ENCODE results near the genes KCTD3 and HLX.

DNA sequence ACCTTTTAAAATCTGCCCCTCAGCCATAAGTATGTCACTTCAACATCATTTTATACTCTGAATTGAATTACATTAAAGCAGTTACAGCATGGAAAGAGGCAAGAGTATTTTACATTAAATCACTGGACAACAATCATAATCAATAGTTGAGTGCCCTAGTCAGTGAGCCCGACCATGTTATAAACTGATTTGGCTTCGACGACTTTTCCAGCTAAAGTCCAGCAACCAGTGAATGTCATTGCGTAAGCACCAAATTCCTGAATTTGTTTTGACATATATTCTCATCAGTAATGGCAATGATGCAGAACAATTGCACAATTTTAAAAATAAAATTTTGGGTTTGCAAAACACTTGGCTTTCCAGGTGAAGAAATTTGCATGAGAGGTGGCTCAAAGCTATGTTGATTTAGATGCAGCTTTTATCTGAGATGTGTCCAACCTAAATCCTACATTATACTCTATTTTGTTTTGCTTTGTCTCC lies 59.1 kb upstream of the KCNK2 start:
- PRO-cap, result unidirectional peak, minus-strand start at position 186 of the sequence

DNA sequence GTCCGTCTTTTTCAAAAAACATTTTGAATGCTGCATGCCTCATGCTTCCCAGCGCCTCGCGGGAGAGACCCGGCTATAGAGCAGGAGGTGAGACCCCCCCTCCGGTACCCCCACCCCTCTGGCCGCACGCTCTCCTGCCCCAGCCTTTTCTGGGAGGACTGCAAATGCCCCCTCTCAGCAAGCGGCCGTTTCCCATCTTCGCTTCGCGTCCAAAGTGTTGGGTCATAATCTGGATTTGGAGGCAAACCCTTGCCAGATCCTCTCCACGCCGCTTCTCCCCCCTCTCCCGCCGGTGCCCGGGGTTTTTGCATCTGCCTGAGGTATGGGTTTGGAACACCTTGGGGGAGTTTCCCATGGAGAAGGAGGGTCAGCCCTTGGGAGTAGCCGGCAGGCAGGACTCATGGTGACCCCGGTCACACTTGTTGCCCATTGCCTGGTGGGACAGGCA lies 832 bp downstream of the KCNK2 start:
- PRO-cap, result no peak

DNA sequence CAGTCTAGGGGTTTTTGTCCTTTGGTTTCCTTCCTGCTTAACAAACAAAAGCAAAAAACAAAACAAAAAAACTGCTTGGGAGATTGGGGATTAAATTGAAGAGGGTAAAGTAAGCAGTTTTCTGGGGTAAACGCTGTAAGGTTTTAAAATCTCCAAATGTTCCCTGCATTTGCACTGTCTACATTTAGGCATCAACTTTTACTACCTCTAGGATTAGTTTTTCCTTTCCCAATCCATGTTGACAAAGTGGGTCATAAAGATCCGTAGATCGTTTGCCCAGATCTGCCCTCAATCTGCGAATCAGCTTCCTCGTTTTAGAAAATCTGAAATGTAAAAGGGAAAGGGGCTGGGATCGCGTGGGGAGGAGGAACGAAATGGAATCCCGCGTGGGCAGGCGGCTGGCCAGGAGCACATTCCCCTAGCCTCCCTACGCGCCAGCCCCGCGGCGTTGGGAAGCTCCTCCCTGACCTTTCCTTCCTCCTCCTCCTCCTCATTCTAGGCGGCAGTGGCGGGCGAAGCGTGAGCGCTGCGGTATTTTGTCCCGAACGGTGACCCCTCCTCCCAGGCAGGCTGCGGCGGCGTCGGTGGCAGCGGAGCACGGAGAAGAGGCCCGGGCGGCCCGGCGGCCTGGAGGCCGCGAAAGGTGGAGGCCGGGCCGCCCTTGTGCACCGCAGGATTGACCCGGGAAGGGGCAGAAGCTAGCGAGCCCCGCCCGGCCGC lies at the start of gene KCTD3:
TSS of gene KCTD3 (plus strand) at position 493 of the 720 bp plus-strand sequence.
- PRO-cap, result bidirectional peak, plus-strand start at position 564 of the sequence, minus-strand start at position 416 of the sequence

- PRO-cap, result no peak
Measured at GRCh38 chr1:215586023-215586720, 19.1 kb downstream of the KCTD3 start.

DNA sequence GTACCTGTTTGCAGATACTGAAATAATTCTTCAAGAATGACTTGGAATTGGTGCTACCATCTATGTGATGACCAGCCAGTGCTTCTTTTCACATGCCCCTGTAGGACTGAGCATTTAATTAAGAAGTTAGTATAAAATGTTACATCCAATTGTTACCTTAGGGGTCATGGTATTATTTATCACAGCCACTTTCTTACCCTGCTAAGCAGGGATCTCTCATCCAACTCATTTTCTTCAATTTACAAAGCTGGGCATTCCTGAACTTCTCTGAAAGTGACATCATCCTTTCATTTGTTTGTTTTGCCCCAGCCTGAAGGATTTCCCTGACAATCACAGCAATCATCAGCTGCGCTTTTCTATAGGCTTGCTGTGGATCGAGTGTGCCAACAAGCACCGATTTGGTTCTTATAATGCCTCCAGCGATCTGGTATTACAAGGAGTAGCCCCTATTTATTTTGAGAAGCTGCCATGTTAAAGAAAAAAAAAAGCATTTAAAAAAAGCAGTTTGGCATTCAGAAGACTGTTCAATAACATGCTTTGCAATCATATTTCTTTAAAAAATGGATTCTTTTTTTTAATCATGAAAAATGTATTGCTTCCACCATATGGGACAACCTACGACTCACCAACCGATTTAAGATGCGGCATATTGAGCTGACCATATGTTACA lies 240.2 kb downstream of the USH2A start:
- PRO-cap, result no peak

- PRO-cap, result bidirectional peak, plus-strand start at chr1:216425855, minus-strand start at chr1:216425712
Measured at GRCh38 chr1:216425495-216426015, 2.3 kb upstream of the USH2A start.

GRCh38 chr1:216617072-216617691 lies 106.0 kb downstream of the ESRRG start:
- PRO-cap, result no peak

DNA sequence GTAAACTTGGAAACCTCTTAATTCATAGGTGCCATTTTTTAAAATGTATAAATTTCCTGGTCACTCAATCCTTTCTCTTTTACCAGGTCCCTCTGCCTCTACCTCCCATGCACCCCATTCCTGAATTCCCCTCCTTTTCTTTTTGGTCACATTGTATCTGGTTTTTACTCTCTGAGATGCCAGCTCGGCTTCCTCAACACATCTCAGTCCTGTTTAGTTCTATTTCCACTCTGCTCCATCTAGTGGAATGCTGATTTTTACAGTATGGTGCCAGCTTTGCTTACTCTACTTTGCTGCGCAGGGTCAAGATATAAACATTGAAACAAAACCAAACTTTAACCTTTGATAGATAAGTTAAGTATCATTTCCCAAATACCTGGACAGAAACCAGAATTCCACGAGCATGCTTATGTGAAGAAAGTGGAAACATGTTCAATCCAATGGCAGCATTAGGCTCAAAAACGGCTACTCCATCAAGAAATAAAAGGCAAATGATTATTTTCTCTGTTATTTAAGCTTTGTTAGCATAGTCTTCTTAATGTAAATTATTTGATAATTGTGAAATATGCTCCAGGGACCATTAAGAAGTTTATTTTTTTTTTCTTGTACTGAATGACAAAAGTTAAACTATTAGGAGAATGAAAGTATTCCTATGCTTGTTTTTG lies 95.9 kb downstream of the ESRRG start:
- PRO-cap, result no peak

GRCh38 chr1:216905151-216905587 lies 181.9 kb upstream of the ESRRG start:
- PRO-cap, result no peak

GRCh38 chr1:217453799-217454242 lies 177.1 kb downstream of the GPATCH2 start:
- PRO-cap, result no peak

DNA sequence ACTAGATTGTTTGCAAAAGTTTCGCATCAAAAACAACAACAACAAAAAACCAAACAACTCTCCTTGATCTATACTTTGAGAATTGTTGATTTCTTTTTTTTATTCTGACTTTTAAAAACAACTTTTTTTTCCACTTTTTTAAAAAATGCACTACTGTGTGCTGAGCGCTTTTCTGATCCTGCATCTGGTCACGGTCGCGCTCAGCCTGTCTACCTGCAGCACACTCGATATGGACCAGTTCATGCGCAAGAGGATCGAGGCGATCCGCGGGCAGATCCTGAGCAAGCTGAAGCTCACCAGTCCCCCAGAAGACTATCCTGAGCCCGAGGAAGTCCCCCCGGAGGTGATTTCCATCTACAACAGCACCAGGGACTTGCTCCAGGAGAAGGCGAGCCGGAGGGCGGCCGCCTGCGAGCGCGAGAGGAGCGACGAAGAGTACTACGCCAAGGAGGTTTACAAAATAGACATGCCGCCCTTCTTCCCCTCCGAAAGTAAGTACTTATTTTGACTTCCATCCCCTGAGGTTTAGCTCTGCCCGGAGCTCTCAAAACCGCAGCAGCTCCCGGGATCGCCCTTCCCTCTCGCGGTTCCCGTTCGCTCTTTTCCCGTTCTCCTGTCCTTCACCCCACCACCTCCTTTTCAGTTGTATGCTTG lies 1.5 kb downstream of the TGFB2 start:
- PRO-cap, result no peak

DNA sequence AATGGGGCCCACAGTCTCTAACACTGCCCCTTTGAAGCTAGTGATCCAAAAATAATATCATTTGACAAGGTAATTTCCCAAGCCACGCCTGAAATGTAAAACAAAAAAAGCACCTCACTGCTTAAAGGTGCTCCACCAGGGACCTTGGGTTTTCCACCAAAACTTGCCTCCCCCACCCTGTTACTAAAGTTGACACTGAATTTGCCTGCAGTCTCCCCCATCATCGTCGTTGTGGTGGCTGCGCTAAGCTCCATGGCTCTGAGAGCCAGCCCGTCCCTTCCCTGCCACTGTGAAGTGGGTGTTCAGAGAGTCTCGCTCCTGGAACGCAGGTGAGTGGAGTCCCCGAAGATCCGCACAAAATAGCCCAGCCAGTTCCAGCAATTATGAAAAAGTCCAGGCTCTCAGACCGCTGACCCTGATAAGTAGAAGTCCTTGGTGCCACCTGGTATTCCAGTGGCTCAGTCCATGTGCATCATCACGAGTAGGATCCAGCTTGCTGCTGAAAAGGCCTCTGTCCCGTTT lies 52.2 kb downstream of the RAB3GAP2 start:
- PRO-cap, result no peak

DNA sequence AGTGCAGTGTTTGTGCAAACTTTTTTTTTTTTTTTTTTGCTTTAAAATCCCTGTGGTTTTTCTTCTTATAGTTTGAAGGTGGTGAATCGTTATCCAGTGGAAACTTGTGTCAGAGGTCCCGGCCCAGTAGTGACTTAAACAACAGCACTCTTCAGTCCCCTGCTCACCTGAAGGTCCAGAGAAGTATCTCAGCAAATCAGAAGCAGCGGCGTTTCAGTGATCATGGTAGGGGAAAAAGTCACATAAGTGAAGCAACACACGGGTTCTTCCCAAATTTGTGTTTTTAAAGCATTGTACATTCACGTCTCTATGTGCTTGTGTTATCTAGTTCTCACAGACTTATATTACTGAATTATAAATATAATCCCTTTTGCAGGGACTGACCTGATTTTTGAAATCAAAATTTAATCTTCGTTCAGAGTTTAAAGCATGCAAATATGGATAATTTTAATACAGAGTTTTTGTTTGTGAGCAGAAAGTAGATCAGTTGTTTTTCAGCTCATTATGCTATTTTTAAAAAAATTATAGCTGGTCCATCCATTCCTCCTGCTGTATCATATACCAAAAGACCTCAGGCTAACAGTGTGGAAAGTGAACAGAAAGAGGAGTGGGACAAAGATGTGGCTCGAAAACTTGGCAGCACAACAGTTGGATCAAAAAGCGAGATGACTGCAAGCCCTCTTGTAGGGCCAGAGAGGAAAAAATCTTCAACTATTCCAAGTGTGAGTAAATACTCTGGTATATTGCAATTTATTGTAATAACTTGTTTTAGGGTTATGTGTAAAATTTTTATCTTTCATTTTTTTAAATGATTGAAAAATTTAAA lies 54.6 kb upstream of the C1orf115 start:
- PRO-cap, result no peak

DNA sequence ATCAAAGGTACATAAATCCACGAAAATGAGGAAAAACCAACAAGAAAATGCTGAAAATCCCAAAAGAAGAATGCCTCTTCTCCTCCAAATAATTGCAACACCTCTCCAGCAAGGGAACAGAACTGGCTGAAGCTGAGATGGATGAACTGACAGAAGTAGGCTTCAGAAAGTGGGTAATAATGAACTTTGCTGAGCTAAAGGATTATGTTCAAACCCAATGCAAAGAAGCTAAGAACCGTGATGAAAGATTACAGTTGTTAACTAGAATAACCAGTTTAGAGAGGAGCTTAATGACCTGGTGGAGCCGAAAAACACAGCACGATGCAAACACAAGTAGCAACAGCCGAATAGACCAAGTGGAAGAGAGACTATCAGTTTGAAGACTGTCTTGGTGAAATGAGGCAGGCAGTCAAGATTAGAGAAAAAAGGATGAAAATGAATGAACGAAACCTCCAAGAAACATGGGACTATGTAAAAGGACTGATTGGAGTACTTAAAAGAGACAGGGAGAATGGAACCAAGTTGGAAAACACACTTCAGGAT lies 47.1 kb upstream of the C1orf115 start:
- PRO-cap, result no peak

DNA sequence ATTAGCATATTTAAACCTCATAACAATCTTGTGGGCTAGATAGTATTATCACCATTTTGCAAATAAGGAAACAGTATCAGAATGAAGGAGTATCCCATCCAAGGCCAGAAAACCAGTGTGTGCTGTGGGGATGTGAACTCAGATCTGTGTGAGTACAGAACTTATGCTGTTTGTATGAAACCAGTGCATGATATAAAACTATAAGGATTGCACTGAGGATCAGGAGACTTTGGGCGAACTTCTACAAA lies 2.5 kb downstream of the MTARC2 start:
- PRO-cap, result unidirectional peak, minus-strand start at position 146 of the sequence

- PRO-cap, result unidirectional peak, plus-strand start at chr1:220789128
Measured at GRCh38 chr1:220788737-220789357, 2.1 kb downstream of the MTARC1 start.

- PRO-cap, result no peak
Measured at GRCh38 chr1:220803958-220804360, 17.2 kb downstream of the MTARC1 start.

DNA sequence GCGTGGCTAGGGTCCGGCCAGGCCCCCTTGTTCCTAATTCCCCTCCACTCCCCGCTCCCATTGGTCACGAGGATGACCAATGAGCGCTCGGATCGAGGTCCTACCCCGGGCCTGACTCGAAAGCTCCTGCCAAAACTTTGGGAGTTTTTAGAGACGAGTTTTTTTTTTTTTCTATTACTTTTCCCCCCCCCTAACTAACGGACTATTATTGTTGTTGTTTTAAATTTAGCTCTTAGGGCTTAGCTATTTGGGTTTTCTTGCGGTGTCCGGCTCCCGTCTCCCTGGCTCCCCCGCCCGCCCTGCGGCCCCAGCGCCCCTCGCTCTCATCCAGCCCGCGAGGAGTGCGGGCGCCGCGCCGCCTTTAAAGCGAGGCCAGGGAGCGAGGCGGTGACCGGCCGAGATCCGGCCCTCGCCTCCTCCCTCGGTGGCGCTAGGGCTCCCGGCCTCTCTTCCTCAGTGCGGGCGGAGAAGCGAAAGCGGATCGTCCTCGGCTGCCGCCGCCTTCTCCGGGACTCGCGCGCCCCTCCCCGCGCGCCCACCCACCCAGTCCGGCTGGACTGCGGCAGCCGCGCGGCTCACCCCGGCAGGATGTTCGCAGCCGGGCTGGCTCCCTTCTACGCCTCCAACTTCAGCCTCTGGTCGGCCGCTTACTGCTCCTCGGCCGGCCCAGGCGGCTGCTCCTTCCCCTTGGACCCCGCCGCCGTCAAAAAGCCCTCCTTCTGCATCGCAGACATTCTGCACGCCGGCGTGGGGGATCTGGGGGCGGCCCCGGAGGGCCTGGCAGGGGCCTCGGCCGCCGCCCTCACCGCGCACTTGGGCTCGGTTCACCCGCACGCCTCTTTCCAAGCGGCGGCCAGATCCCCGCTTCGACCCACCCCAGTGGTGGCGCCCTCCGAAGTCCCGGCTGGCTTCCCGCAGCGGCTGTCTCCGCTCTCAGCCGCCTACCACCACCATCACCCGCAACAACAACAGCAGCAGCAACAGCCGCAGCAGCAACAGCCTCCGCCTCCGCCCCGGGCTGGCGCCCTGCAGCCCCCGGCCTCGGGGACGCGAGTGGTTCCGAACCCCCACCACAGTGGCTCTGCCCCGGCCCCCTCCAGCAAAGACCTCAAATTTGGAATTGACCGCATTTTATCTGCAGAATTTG lies at the start of gene HLX:
TSS of gene HLX (plus strand) at position 174 of the 1,147 bp plus-strand sequence.
- PRO-cap, result bidirectional peak, plus-strand start at position 132 of the sequence, minus-strand start outside the sequence; bidirectional peak, plus-strand start at position 390 of the sequence, minus-strand start at position 336 of the sequence

DNA sequence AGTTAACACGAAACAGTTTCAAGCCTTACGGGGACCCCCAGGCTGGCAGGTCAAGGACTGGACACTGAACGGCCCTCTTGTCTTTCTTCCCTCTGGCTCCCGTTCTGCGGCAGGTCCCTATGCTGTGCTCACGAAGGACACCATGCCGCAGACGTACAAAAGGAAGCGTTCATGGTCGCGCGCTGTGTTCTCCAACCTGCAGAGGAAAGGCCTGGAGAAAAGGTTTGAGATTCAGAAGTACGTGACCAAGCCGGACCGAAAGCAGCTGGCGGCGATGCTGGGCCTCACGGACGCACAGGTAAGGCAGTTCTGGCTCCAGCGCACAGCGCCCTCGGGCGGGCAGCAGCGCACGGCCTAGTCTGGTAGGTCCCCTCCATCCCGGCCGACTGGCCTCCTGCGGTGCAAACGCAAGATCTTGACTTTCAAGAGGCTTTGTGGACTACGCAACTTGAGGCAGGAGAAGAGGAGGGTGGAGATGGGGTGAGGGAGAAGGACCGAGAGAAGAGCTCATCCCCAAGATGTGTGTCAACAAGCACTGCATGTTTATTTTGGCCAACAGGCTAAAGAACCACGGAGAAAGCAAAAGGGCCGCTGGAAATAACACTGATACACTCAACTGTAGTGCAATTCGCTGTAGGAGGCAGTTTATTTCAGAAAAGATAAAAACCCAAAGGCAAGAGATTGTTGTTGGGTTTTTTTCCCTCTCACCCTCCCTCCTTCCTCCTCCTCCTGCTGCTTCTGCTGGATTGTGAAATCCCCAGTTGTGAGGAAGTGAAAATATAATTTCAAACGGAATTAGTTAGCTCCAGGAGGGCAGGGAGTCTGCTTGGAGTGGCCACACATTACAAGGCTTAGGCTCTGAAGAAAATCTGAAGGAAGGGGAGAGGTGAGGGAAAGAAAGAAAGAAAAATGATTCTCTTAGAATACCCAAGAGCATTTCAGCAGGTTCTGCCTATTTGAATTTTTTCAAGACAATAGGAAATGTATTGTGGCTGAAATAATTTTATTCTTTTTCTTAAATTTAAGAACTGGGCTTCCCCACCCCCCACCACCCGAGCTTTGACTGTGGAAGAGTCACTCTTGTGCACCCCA lies 3.2 kb downstream of the HLX start:
- PRO-cap, result bidirectional peak, plus-strand start at position 449 of the sequence, minus-strand start at position 388 of the sequence; bidirectional peak, plus-strand start at position 808 of the sequence, minus-strand start at position 750 of the sequence

DNA sequence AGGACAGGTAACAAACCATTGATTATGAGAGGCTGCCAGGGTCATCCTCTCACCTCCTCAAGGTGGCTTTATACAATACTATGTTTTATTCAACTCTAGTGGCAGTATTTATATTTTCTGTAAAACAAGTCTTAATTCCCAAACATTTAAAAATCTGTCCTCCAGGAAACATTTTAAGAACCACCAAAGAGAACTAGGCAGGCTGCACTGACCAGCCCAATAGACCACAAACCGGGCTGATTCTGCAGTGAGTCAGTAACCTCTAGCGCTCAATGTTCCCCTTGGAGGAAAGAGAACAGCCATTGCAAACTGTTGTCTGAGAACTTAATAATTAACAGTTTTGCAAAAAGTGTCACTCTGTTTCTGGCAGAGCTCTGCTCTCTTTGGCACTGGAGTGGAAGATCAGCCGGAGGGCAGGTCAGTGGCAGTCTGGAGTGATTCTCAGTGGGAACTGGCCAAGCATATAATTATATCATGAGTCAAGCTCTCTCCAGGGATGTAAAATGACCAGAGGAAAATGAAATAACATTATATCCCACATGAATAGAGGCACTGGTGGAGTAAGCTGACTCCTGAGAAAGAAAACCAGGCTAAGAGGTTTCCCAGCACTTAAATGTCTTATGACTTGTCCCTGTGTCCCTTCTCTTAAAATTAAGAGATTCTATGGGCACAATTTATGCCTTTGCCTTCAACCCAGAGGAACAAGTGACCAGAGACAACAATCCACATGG lies 238.3 kb downstream of the HLX start:
- PRO-cap, result no peak